Ureter (tissue), 1 donor: ENCODE measurements around a stretch of chr22.

GRCh38 chr22:30422729-30423528 lies 2.6 kb upstream of the MTFP1 start:
- PRO-cap: bidirectional peak, plus-strand start at chr22:30423058, minus-strand start at chr22:30423000; bidirectional peak, plus-strand start at chr22:30423480, minus-strand start at chr22:30423437

DNA sequence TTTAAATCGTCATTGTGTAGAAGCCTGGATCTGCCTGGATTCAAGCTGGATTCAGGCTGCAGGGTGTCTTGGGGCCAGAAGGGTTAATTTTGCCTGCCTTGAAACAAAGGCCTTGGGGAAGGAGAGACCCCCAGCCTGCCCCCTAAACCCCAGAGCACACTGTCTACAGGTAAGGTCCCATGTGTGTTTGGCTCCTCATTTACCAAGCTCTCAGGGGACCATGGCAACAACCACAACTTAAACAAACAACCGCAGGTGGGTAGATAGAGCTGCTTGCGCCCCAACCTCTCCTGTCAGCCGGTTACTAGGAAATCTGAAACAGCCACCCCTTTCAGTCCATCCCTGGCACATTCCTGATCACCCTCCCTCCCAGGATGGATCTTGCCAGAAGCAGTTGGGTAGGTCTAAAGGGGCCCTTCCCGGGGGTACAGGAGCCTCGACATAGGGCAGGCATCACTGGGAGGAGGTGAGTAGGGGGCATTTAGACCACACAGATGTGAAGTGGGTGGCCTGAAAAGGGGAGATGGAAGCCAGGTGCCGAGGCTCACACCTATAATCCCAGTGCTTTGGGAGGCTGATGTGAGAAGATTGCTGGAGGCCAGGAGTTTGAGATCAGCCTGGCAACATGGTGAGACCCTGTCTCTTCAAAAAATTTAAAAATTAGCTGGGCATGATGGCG lies 3.3 kb upstream of the SEC14L3 start:
- PRO-cap: no peak

GRCh38 chr22:30575065-30575833 lies 784 bp upstream of the GAL3ST1 start:
- PRO-cap: no peak

GRCh38 chr22:30943206-30943710 lies 25.3 kb downstream of the MORC2 start:
- PRO-cap: no peak

DNA sequence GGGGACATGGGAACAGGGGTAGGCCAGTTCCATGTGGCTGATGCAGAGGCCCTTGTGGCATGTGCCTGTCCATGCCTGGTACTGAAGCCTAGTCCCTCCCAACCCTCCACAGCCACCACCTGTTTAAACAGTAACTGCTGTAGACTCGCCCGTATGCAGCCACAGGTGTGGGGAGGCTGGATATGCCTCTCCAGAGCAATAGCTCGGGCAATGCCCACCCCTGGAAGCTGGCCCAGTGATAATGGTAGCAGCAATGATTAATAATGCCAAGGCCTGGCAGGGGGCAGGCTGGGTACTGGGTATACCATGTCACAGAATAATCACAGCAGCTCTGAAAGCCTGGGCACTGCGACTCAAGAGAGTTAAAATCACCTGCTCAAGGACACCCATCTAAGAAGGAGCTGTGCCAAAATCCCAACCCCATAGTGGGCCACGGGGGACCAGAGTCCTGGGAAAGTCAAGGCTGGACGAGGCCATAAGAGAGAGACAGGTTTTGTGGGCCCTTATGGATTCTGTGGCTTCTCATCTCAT lies 2.4 kb downstream of the SMTN start:
- PRO-cap: no peak

GRCh38 chr22:31085149-31086076 lies 4.3 kb downstream of the SMTN start:
- PRO-cap: bidirectional peak, plus-strand start at chr22:31085494, minus-strand start at chr22:31085278

GRCh38 chr22:31093559-31094669 lies 12.8 kb downstream of the SMTN start:
- PRO-cap: unidirectional peak, plus-strand start at chr22:31093630

DNA sequence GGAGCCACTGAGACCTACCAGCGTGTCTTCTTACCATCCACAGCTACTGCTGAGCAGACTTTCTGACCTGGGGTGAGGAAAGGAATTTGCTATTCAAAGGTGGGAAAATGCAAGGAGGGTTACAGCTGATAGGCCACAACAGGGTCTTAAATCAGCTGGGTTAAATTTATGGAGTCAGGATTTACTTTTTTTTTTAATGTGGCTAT lies 572 bp upstream of the SELENOM start:
- PRO-cap: no peak

GRCh38 chr22:31120157-31120496 lies 2.6 kb upstream of the INPP5J start:
- PRO-cap: no peak

- PRO-cap: no peak
These were observed 8.6 kb upstream of the PLA2G3 start for GRCh38 chr22:31148932-31149325.

DNA sequence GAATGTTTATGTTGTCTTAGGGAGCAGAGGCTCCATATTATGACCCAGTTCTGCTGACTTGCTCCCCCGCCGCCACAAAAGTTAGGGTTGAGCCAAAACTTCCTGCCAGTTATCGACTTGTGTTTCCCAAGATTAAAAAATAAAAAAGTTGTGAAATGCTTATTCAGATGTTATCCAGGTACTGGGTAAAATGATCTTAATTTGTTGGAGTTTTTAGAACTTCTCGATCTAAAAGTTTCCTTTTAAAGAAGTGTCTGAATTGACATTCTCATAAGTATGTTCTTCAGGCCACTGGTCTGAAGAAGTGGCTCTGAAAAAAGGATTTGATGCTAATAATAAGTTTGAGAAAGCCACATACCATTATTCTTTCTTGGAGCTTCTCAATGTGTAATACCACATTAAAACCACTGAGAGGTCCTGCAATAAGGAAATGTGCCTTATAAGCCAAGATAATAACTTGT lies 2.2 kb downstream of the RNF185 start:
- PRO-cap: no peak

GRCh38 chr22:31222788-31223270 lies 10.7 kb downstream of the LIMK2 start:
- PRO-cap: no peak

- PRO-cap: no peak
These were observed 15.0 kb downstream of the LIMK2 start for GRCh38 chr22:31226953-31227611.

DNA sequence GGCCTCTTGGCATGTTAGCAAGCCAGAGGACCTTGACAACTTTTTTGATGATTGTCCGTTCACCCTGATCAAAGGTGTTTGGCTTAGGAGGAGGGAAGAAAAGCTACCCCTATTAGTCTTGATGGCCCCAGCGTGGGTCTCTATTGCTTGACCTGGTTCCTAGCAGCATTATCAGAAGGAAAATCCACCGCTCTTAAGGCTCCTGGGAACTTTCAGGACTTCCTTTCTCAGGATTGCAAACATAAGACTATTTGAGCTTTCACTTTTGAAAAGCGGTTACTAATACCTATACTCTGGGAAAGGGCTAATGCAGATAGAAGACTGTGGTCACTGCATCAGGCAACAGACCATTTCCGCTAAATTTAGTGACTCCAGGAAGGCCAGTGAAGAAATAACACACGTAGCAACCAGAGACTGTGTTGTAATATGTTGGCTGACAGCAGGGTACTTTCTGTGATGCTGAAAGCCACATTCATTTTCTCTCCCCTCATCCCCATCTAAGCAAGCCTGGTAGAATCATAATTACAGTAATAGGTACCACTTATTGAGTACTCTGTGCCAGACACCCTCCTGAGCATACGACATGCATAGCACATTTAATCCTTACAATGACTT lies 18.4 kb downstream of the LIMK2 start:
- PRO-cap: no peak

GRCh38 chr22:31272286-31272913 lies 19.9 kb downstream of the PIK3IP1 start:
- PRO-cap: no peak

GRCh38 chr22:31283588-31283987 lies 8.7 kb downstream of the PIK3IP1 start:
- PRO-cap: no peak

DNA sequence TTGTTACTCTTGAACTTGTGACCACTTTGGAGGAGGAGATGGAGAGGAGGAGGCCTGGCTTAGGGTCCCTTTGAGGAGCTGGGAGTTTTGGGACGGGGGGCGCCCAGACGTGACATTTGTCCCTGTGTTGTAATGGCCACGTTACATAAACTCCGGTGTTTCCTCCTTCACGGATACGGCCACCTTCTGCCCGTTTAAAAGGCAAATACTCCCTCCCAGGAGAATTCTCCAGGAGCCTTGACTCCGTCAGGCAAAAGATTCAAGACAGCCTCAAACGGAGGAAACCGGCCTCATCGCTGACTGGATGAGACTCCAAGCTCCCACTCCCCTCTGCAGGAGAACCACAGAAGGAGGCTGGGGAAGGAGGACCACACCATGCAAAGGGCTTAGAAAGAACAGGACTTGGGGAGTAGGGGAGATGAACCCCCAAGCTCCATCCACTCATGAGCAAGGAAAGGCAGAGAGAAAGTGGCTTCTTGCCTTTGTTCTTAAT lies 638 bp downstream of the PIK3IP1 start:
- PRO-cap: no peak

GRCh38 chr22:31463467-31464103 lies 26.1 kb downstream of the EIF4ENIF1 start:
- PRO-cap: no peak

DNA sequence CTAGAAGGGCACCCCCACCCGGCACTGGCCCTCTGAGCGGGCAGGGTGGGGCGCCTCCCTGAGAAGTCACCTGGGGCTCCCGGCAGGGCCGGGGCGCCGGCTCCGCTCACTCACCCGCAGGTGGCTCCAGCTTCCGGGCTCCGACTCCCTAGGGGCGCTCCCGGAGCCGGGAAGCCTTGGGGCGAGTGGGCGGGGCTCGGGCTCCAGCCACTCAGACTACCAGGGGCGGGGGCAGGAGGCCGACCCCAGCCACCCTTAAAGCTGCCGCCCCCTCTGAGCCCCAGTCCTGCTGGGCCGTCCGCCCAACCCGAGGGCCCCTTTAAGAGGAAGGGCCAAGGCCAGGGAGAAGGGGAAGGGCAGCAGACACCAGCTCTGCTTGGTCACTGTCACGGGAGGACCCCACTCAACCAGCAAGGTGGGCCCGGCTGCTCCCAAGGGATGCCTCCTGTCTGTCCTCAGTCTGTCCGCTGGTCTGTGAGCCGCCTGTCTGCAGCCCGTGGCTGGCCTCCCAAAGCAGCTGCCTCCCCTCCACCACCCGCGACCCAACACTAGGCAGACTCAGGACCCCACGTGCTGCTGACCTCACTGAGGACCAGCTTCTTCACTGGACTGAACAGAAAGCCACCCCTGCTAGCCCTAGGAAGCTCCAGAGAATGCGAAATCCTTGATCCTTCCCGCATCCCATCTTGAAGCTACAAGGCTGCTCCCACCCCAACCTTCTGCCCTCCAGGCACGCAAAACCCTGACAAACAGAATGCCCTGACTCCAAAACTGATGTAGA lies 31.1 kb downstream of the PISD start:
- PRO-cap: bidirectional peak, plus-strand start at position 324 of the sequence, minus-strand start at position 145 of the sequence

GRCh38 chr22:31647475-31647944 lies 14.5 kb downstream of the PISD start:
- PRO-cap: no peak